H4 (cell line): ENCODE results near the gene SMARCB1.

DNA sequence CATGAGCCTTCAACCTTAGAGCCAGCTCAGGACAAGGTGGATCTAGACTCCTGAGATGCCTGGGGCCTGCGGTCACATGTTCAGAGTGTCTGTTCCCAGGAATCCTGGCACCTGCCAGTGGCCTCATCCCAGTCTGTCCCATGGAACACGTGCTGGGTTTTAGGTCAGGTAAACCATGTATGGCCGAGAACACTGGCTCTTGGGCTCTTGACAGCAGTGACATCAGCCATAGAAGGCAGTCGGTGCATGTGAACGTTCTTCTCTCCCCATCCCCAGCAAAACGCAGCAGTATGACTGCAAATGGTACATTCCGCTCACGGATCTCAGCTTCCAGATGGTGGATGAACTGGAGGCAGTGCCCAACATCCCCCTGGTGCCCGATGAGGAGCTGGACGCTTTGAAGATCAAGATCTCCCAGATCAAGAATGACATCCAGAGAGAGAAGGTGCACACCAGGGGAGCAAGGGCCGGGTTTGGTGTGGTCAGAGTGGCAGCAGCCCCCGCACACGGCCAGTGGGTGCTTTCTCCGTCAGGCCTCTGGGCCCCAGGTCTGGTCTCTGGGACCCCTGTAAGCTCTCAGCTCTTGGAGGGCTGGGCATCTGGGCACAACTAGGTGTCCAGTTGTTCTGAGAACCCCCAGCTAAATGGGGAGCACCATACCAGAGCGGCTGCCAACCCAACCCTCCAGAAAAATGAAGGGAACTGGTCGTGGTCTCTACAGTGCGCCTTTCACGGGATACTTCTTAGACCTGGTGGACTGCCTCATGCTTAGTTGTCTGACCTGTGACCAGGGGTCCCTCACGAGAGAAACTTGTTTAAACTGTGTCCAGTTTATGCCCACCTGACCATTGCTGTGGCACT, 104.7 kb downstream of the BCR start:
- RAMPAGE, long total RNA = no peak

DNA sequence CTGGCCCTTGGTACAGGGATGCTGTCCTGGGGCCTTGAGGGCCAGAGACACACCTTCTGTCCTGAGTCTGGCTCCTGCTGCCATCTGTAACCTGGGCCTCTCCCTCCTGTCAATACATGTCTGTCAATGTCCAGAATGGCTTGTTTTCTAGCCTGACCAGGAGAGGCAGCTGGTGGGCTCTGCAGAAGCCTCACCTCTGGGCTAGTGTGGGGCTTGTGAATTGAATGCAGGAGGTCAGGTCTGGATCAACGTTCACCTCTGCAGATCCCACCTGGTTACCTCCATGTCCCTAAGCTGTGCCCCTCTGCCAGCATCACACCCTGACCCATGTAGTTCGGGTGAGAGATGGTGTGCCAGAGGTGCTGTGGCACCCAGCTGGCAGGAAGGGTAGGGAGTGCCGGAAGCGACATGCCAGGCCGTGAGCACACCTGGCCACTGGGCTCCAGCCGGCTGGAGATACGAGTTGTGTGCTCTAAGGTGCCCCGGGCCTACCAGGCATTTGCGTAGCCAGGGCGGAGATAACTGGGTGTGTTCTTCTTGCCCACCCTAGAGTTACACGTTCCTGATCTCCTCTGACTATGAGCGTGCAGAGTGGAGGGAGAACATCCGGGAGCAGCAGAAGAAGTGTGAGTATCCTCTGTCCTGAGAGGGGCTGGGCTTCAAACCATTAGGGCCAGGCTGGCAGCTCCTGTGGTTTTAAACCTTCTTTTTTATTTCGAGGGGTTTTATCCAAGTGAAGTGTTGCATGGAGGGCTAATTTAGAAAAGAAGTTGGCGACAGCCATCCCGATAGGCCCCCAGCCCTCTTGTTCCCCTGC, 107.4 kb downstream of the BCR start:
- RAMPAGE, long total RNA = no peak

DNA sequence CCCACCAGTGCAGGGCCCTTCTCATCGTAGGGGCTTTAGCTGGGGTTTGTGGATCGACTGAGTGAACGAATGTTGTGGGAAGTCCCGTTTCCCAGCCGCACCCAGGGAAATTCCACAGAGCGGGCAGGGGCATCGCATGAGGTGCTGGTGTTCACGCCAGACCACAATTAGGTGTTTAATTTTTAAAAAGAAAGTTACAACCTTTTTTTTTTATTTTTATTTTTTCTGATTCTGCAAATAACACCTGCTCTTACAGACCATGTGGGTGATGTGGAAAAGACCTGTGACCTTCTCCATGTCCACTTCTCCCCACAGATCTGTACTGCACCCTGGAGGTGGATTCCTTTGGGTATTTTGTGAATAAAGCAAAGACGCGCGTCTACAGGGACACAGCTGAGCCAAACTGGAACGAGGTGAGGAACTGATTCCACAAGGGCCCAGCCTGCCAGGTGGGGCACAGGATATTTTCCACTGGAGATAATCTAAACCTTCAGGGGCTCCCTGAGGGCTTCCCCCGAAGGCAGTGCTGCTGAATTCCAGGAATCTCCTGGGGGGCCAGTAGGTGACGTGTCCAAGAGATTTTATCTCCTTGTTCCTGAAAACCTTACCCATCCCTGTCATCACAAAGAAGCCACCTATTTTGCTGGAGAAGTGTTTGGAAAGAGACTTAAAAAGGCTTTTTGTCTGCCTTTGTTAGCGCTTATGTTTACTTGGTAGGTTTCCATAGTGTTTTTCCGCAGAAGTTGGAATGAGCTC, 112.1 kb downstream of the BCR start:
- RAMPAGE, long total RNA = no peak

GRCh38 chr22:23383244-23384503, 196.4 kb downstream of the IGLL1 start:
- RAMPAGE, long total RNA = no peak

DNA sequence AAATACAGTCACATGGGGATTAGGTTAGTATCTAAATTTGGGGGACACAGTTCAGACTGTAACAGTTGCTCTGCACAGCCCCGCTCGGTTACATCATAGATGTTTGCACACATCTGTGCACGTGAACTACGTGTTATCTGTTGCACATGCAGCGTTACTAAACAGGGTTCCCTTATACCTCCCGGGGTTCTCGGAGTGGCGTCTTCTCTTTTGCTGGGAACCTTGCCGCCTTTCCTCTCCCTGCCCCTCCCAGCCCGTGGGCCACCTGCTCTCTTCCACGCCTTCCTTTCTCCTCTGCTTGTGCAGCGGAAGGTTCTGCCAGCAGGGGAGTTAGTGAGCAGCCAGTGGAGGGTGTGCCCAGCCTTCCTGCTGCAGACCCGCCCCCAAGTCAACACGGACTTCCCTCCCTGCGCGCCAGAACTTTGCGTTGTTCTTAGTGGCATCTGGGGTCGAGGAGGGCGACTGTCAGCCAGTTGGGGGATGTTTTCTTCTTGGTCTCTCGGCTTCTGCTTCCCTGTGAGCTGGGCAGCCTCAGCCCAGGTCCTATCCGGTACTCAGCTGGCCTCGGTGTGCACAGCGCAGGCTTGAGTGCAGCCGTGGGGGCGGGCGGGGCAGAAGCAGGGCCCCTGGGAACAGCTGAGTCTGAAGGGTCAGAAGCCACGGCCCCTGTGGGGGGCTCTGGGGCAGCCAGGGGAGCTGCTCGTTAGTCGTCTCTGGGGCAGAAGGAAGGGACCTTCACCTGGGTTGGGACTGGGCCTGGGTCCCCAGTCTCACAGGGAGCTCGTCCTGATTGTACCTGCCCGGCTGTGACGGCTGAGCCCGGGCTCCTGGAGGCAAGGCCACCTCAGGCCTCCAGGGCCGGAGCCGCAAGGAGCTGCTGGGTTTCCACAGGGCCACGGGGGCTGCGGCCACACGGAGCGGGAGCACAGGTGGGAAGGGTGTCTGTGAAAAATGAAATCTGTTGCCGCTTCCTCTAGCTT, 146.7 kb downstream of the IGLL1 start:
- RAMPAGE, long total RNA = no peak

DNA sequence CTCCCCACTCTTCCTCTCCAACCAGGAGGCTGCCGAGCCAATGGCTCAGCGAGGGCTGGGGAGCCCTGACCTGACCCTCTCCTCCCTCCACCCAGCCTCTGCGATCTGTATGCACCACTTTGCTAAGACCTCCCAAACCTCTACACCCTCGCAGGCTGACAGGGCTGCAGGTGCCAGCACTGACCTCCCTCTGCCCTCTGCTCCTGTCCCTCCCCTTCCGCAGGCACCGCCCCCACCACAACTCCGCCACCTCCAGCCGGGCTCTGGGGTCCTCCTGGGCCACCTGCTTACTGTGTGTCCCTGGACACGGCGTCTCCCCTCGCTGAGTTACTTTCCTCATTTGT, 14.5 kb downstream of the IGLL1 start:
- RAMPAGE, long total RNA = no peak

GRCh38 chr22:23688480-23689115, 2.2 kb upstream of the RGL4 start:
- RAMPAGE, long total RNA = no peak

DNA sequence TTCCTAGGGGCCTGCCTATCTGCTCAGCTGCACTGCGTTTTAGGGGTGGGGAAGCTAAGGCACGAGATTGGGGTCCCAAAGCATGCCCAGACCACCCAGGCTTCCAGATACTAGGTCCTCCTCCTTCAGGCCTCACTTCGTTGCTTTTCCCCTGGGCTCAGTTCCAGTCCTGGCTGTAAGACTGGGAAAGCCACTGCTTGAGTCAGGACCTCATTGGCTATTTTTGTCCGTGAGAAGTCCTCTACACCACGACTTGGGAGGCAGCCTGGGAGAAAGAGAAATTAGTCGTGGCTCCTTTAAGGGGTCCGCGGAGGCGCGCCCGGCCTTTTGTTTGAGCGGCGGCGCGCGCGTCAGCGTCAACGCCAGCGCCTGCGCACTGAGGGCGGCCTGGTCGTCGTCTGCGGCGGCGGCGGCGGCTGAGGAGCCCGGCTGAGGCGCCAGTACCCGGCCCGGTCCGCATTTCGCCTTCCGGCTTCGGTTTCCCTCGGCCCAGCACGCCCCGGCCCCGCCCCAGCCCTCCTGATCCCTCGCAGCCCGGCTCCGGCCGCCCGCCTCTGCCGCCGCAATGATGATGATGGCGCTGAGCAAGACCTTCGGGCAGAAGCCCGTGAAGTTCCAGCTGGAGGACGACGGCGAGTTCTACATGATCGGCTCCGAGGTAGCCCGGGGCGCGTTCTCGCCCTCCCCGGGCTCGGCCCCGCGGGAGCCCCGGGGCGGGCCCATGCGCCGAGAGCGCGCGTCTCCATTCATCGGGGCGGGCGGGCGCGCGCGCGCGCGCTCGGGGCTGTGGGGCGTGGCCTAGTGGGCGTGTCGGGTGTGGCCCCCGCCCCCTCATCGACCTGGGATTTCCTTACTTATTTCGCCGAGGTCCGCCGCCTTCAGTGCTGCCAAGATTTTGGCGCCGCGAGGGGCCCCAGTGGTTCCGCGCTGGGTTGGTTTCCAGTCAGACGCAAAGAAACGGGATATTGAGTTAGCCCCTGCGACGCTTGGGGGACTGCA, at the start of gene SMARCB1:
Gene SMARCB1, plus strand, starts transcription at position 362 of the 999 bp plus-strand sequence.
- RAMPAGE, long total RNA = no peak

DNA sequence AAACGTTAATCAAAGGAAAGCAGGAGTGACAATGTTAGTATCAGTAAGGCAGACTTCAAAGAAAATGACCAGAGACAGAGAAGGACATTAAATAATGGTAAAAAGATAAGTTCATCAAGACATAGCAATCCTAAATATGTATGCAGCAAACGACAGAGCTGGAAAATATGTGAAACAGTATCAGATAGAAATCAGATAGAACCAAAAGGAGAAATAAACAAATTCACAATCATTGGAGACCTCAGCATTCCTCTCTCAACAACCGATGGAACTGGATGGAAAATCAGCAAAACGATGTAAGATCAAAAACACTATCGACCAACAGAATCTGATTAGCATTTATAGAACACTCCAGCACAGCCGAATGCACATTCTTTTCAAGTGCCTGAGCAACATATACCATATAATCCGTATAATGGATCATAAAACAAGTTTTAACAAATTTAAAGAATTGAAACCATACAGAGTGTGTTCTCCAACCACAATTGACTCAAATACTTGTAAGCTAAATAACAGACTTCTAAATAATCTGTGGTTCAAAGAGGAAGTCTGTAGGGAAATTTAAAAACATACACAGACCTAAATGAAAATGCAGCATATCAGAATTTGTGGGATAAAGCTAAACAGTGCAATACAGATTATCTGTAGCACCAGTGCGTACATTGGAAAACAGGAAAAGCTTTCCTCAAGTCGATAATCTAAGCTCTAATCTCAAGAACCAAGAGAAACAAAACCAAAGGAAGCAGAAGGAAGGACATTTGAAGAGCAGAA, 24.5 kb downstream of the SMARCB1 start:
- RAMPAGE, long total RNA = no peak

DNA sequence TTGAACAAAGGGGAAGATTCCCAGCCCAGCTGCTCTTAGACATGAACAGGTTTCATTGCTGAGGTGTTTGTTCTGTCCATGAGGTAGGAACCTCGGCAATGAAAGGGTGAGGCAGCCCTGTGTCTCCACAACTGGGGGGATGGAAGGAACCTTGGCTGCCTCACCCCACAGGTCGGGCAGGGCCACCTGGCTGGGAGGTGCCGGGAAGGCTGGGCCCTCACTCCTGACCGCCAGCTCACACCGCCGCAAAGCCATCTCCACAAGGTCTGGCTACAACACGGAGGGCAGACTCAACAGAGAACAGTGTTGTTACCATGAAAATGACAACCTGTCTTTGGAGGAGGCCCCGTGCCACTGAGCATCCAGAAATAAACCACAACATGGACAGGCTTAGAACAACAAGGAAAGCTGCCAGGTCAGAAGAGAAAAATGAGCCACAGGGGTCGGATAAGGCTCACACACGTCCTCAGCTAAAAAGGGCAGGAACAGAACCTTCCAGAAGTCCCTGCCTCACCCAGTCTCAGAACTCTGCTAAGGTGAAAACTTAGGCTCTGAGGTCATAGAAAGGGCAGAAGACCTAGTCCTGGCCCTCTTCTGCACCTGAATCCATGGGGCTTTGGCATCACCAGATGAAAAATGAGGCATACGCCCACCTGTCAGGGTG, 3.0 kb downstream of the DERL3 start:
- RAMPAGE, long total RNA = no peak

- RAMPAGE, long total RNA = no peak
Observed at GRCh38 chr22:24154033-24154474, 27.2 kb upstream of the SUSD2 start.

DNA sequence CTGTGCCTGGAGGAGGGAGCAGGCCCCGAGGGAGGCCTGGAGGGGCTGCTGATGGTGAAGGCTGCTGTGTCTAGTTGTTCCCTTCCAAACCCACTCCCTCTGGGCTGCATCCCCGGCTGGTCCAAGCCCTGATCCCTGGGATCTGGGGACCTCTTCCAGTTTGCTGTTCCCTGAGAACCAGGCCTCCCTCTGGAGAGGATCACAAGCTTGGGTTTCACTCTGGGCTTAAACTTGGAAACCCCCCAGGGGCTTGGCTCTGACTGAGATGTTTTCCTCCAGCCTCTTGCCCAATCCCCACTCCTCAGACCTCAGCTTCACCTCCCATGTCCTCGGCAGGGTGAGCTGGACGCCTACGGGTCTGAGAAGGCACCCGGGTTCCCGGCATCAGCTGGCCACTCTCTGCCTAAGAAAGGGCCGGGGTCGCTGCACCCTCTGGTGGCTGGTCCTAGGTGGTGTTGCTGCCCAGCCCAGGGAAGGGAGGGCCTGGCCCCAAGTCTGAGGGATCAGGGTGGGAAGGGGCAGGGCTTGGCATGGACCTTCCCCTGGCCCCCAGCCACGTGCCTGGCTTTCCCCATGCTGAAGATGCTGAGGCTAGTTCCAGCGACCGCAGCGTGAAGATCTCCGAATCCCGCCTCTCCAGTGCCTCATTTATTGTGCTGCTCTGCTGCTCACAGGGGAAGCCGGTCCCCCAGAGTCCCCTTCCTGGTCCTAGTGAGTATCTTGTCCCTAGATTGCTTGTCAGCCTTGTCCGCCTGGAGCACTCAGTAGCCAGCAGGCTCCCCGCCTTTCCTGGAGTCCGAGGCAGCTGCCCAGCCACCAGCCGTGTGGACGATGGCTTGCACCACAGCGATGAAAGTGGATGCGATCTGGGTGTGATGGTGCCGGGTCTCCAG, 2.7 kb upstream of the GGT5 start:
- RAMPAGE, long total RNA = no peak

DNA sequence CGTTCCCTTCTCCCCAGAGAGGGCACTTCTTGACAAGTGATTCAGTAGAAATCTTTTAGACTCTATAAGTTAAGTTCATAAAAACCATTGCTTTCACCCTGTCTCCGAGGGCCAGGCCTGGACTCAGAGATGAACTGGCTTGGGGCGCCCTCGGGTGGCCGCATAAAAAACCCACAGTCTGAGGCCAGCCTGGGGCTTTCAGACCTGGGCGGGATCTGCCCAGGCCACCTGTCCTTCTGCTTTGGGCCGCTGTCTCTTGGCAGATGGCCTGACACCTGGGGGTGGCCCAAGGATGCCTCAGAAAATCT, 11.1 kb upstream of the SPECC1L start:
- RAMPAGE, long total RNA = no peak

DNA sequence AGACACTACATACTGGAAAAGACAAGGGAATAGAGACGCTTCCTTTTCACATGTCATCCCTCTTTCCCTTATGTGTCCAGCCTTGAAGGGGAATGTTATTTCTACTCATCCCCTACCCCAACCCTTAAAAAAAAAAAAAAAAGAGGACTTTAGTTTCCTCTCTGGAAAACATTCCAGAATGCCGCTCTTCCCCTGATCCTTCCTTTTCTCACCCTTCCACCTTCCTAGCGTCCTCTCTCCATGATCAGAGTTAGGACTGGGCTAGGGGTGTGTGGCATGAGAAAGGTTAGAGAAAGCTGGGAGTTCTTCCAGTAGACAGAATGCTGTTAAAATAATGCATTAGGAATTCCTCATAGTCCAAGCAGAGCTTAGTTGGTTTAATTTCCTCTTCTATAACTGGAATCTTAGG, 37.4 kb upstream of the ADORA2A start:
- RAMPAGE, long total RNA = no peak

DNA sequence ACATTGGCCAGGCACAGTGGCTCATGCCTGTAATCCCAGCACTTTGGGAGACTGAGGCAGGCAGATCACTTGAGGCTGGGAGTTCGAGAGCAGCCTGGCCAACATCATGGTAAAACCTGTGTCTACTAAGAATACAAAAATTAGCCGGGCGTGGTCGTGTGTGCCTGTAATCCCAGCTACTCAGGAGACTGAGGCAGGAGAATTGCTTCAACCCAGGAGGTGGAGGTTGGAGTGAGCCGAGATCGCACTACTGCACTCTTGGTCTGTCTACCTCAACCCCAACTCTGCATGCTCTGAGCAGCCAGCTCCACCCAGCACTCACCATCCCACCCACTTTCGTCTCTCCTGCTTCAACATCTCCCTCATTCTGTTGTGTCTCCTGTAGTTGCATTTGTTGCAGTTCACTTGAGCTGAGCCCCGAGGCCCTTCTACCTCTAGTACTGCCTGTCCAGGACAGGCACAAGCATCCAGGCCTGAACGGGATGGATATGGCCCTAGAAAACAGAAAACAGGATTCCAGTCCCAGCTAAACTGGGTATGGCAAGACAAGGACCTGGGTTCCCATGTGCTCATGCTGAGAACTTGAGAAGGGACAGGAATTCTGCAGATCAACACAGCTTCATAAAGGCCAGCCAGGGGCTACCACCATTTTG, 15.0 kb downstream of the GUCD1 start:
- RAMPAGE, long total RNA = no peak

DNA sequence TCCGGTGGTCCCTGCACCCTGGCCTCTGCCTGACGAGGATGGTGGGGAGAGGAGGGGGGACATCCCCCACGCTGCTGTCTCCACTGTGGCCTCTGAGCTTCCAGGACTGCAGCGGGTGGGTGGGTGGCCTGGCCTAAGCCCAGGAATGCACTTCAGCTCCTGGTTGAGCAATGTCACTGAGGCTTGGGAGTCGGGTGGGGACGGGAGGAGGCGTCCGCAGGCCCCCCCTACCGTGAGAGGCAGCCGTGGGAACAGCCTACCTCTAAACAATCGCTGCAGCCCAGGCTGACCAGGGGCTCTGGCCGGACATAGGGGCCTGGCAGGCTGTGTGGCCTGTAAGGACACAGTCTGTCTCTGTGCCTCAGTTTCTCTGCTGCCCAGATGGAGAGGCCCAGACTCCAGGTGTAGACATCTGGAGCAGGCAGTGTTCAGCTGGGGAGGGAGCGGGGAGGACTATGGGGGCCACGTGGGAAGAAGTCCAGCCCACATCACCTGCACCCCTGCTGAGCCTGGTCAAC, 28.5 kb downstream of the GGT1 start:
- RAMPAGE, long total RNA = no peak

DNA sequence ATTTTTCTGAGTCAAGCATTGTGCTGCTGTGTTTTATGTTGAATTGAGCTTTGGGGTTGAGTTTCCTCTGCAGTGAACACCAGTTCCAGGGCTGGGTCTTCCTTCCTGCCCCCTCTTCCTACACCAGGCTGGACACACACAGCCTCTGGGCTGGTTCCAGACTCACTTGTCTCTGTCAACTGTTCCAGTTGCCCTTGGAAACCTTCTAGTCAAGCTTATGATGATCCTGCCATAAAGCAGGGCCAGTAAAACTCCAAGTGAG, 61.0 kb downstream of the KIAA1671 start:
- RAMPAGE, long total RNA = no peak

GRCh38 chr22:25027383-25028014, 75.0 kb downstream of the KIAA1671 start:
- RAMPAGE, long total RNA = no peak

GRCh38 chr22:25071304-25071646, 118.8 kb downstream of the KIAA1671 start:
- RAMPAGE, long total RNA = no peak

DNA sequence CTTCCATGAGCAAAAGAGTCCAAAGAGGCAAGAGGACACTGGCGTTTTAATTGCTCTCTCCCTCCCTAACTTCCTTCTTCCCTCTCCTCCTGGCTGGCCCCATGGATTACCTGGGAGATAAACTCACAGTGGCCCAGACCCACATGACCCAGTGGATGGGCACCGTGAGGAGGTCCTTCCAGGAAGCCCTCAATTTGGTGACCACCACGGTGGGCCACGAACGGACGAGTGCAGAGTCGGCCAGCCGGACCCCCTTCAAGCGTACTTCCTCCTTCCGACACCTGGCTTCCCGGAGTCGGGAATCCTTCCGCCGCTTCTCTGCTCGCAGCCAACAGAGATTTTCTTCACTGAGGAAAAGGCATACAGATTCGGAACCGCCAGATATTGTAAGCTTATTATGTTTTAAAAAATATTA, 87.6 kb upstream of the CRYBB3 start:
- RAMPAGE, long total RNA = no peak